ENCODE measurements around the gene TMEM14C.

DNA sequence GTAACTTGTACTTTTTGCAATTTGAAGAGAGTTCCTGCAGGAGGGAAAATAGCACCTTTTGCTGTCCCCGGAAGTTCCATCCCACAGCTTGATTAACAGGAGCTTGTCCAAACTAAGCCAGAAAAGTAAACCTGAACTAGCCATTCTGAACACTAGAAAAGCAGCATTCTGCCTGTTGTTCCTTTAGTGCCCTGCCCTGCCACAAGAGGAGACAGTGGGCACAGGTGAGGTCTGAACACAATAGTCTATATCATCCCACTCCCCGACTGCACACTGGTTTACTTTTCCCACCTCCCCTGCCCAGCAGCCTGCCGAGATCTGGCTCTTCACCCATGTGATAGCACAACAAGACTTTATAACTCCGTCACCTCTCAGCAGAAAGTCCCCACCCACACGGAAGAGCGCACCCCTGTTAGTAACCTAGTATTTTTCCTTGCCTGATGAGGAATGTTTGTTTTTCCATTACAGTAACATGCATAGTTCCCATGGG is 59.7 kb downstream of the TFAP2A start:
- PRO-cap, result no peak

GRCh38 chr6:10400222-10400948 is 14.5 kb downstream of the TFAP2A start:
- PRO-cap, result no peak

- PRO-cap, result no peak
Measured at GRCh38 chr6:10409016-10410044, 5.5 kb downstream of the TFAP2A start.

- PRO-cap, result no peak
Measured at GRCh38 chr6:10418740-10419913, 4.3 kb upstream of the TFAP2A start.

GRCh38 chr6:10481827-10482079 is 39.4 kb upstream of the GCNT2 start:
- PRO-cap, result no peak

DNA sequence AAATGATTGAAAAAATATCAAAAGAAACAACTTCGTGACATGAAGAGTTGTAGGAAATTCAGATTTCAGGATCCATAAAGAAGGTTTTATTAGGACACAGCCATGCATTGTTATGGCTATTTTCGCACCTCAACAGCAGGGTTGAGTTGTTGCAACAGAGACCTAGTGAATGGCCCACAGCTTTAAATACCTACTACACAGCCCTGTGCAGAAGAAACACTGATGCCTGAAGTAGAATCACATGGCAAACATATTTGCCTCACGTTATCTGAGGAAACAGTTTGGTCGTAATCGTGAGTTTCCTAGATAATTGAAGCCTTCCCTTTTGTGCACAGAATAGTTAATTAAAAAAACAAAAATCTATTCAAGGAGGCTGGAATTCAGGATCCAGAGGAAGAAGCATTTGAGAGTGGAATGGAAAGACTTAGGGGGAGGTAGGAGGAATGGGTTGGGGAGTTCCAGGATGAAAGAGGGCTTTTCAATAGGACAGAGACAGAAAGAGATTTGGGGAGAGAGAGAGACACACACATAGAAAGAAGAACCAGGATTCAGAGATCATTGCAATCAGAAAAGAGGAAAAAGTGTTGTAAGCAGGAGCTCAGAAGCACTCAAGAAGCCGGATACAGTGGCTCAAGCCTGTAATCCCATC is 55.2 kb downstream of the GCNT2 start:
- PRO-cap, result no peak

GRCh38 chr6:10591619-10592014 is 70.5 kb downstream of the GCNT2 start:
- PRO-cap, result no peak

GRCh38 chr6:10721317-10721832 is 1.5 kb upstream of the TMEM14C start:
- PRO-cap, result no peak

DNA sequence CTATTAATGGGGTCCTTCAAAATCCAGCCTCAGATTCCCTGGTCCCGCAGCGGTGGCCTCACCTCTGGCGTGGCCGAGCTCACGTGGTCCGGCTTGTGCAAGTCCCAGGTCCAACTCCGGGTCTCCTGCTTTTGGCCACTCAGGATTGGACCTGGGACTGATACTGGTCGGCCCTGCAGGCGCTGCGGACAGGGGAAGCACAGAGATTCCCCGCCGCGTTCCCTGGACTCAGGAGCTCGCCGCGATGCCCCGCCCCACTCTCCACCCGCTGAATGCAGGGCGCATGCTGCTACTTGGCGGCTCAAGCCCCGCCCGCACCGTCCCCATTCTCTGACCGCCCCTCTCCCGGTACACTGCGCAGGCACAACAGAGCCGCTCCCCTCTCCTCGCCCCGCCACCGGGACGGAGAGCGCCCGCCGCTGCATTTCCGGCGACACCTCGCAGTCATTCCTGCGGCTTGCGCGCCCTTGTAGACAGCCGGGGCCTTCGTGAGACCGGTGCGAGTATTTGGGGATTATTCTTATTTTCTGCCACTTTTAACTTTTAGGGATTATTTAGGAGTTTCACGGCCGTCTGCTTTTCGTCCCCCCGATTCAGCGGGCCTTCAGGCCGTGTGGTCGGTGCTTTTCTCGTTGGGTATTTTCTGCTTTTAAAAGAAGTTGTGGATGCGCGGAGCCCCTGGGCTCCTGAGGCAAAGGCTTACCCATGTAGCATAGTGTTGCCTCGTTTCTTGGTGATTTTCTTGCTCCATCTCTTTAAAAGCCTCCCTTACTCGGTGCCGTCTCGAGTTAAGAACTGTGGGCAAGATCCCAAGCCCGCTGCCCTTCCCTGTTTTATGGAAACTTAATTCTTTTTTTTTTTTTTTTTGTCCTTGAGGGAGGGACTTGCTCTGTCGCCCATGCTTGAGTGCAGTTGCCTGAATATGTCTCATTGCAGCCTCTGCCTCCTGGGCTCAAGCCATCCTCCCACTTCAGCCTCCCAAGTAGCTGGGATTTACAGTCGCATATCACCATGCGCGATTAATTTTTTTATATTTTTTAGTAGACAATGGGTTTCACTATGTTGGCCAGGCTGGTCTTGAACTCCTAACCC is at the start of gene TMEM14C:
TMEM14C (plus strand) TSS at position 326 of the 1,092 bp plus-strand sequence.
- PRO-cap, result bidirectional peak, plus-strand start at position 447 of the sequence, minus-strand start at position 85 of the sequence

GRCh38 chr6:10751646-10752086 is 4.1 kb downstream of the TMEM14B start:
- PRO-cap, result no peak

GRCh38 chr6:10770801-10771261 is 23.2 kb downstream of the TMEM14B start:
- PRO-cap, result no peak

DNA sequence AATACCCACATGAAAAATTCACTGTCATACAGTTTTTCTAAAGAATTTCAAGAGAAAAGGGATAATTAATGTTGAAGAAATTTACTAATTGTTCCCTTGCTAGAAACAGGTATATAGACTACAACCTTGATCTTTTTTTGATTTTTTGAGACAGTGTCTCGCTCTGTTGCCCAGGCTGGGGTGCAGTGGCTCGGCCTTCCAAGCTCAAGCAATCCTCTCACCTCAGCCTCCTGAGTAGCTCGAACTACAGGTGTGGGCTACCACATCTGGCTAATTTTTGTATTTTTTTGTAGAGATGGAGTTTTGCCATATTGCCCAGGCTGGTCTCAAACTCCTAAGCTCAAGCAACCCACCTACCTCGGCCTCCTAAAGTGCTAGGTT is 40.3 kb downstream of the TMEM14B start:
- PRO-cap, result no peak

GRCh38 chr6:11194874-11195192 is 37.6 kb downstream of the NEDD9 start:
- PRO-cap, result no peak

- PRO-cap, result no peak
Measured at GRCh38 chr6:11217286-11217980, 15.0 kb downstream of the NEDD9 start.

DNA sequence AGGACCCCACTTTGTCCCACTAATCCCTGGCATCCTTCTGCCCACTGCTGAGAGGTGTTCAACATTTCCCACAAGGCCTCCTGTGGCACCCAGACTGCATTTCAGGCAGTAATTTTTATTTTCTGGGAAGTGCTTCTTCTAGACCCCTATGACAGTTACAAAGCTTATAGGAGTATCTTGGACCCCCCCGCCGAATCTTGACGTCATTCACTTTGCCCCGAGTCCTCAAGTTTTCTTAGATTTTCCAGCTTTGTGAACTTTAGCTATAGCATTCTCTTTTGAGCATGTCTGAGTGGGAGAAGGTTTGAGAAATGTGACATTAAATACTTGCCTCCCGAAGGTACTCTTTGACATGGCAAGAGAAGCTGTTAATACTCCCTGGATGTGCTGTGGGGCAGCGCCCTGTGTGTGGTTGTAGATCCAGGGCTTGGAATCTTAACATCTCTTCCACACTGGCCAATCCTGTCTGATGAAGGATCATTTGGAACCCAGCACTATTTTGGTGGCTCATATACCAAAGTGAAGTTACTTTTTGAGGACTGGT is 12.3 kb downstream of the NEDD9 start:
- PRO-cap, result no peak

DNA sequence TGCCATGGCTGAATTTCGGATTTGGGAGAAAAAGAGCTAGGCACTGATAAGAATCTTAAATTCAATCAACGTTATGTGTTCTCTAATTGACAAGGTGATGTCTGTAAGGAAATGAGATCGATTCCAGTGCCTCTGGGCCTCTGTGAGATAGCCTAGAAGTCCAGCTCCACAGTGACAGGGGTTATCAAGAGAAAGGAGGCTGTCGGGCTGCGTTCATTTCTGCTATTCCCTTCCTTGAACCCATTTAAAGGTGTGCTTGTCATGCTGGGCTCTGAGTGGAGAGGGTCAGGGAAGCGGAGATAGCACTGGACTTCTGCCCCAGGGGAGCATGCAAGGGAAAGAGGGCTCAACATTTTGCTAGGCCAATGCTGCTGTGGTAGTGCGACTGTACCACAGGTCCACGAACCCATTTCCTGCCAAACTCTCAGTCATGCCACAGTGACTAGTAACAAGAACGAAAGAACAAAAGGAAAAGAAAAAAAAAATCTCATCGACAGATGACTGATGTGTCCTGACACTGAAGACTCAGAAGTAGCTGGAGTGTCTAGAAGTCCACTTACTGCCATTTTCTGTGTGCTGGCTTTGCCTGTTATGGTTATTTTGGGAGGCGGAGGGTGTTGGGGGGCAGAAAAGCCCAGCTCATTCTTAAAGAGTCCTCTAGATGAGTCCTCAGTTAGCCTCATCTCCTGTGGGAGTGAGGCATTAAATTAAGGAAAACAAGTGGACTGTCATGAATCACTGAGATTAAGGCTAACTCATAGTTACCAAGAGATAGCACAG is 8.1 kb downstream of the NEDD9 start:
- PRO-cap, result bidirectional peak, plus-strand start at position 536 of the sequence, minus-strand start at position 415 of the sequence

DNA sequence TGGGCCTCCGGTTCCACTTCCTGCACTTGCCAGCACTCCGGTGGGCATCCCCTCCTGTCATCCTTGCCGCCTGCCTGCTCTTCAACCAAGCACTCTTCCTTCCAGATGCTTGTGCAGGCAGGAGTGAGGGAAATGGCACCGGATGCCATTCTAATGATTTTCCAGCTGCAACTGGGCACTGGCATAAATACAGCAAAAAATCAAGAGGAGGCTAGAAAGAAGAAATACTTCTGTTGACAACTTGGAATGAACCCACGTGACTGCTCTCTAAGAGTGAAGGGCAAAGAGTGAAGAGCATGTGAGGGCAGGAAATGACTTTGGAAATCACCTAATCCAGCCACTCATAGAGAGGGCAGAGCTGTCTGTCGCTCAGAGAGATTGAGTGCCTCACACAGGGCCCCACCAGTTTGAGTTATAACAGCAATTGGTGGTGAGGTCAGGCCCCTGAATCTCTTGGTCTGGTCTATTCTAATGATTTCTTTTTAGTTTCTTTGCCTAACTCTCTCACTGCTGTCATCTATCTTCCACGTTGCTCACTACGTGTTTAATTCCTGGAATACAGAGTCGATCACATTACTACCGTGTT is 3.9 kb upstream of the NEDD9 start:
- PRO-cap, result no peak

DNA sequence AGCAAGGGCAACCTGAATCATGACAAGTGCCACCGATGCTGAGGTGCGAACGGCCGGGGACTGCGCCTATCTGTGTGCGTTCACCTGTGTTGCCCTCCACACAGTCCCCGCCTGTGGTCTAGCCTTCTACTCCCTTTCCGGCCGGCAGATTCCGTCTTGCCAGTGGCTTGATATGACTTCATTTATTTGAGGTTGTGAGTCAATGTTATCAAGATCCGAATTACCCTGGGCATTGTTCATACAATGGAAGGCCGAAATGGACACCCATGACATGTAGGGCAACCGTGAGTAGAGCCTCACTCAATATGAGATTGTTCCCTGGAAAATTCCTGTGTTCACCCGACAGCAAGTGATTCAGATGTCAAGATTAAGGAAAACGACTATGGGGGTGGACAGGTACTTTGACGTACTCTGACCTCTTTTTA is 41.0 kb upstream of the NEDD9 start:
- PRO-cap, result no peak

DNA sequence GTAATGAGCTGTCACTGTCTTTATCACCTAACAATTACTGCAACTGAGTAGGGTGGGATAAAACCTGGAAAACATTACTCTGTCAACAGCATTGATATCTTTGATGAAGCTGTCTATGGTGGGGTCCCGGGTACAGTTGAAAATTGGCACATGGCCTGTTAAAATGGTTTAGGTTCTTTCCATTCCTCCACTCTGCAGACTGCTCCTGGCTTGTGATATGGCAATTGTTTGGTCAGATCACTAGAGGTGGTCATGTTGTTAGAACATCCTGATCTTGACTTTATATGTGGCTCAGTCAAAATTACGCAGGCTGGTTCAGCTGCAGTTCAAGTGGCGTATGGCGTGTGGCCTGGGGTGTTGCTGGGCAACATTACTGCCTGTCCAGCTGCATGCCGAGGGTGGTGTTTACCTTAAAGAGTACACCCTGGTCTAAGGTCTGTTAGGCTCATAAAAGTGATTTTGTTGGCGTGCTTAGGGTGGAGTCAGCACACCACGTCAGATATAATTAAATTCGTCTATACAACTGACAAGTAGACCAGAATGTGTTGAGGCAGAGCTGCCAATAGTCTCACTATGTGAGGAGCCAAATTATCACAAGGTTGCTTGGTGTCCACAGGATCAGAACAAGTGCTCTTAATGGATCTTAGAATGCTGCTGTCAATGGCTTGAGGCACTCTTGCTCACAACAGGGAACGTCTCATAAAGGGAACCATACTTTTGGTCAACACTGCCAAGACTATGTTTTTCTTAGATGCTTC is 55.6 kb upstream of the NEDD9 start:
- PRO-cap, result bidirectional peak, plus-strand start at position 538 of the sequence, minus-strand start at position 251 of the sequence

GRCh38 chr6:11357275-11358052 is 125.0 kb upstream of the NEDD9 start:
- PRO-cap, result no peak

All from jejunum (tissue), 1 donor.